Spleen (tissue), 7 donors: ENCODE results near the genes SCAF4, HUNK and SYNJ1.

GRCh38 chr21:31730433-31730677 is 1.6 kb downstream of the SCAF4 start:
- PRO-cap, 4 experiments, result no peak in any of the 4 experiments
- RAMPAGE, long total RNA, 4 experiments, result no peak in any of the 4 experiments

DNA sequence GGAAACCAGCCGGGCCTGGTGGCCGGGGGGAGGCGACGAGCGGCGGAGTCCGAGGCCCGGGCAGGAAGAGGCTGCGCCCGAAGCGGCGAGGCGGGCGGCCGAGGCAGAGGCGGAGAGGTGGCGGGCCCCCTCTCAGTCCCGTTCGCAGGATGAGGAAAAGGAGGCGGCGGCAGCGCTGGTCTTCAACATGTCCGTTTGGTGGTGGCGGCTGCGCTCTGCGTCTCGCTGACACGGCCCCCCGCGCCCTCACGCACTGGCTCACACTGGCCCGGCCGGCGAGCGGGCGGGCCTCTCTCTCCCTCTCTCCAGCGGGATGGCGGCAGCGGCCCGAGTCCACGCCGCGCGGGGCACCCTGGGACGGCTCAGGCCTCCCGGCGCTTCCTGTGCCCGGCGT is at the start of gene SCAF4:
Gene SCAF4, minus strand, starts transcription at position 354 of the 394 bp plus-strand sequence.
- PRO-cap, 4 experiments, result peak in 4 of 4 experiments; most common minus-strand start position 305 of the sequence (in 3)
- RAMPAGE, long total RNA, 4 experiments, result start-site peak on the minus strand in 1 of 4 experiments, centred at position 314 of the sequence, 100 reads per replicate

DNA sequence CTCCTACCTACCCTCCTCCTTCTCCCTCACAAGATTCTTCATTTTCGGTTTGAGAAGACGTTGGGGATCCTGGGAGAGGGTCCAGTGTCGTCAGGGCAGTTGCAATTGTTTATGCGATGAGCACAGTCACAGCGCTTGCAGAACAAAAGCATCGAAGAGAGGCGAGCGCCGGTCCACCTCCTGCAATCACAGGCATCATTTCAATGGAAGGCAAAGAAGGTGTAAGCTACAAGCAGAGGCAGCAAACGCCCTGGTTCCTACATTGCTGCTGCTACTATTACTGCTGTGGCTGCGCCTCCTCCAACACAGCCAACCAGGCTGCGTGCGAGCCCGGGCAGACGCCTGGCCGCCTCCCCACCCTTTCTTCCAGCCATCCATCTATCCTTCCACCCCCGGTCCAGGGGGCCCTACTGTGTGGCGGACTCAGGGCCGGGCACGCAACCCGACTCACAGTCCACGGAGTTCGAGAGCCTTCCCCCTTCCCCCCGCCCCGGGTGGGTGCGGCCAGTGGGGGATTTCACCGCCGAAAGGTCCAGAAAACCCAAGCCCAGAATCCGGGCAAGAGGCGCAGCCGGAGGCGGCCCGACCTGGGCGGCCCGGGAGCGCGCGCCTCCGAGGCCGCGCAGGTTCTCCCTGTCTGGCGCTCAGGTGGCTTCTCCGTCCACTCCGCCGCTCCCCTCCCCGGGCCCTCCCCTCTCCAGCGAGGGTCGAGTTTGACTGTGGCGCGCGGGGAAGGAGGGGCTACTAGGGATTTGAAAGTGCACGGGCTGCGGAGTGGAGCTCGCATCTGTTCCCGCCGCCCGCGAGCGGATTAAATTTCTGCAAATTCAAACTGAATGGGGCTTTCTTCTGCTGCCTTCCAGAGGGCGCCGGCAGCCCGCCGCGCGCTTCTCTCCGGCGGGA is at the start of gene HUNK:
Gene HUNK, plus strand, starts transcription at position 744 of the 903 bp plus-strand sequence.
- PRO-cap, 4 experiments, result no peak in any of the 4 experiments
- RAMPAGE, long total RNA, 4 experiments, result no peak in any of the 4 experiments

DNA sequence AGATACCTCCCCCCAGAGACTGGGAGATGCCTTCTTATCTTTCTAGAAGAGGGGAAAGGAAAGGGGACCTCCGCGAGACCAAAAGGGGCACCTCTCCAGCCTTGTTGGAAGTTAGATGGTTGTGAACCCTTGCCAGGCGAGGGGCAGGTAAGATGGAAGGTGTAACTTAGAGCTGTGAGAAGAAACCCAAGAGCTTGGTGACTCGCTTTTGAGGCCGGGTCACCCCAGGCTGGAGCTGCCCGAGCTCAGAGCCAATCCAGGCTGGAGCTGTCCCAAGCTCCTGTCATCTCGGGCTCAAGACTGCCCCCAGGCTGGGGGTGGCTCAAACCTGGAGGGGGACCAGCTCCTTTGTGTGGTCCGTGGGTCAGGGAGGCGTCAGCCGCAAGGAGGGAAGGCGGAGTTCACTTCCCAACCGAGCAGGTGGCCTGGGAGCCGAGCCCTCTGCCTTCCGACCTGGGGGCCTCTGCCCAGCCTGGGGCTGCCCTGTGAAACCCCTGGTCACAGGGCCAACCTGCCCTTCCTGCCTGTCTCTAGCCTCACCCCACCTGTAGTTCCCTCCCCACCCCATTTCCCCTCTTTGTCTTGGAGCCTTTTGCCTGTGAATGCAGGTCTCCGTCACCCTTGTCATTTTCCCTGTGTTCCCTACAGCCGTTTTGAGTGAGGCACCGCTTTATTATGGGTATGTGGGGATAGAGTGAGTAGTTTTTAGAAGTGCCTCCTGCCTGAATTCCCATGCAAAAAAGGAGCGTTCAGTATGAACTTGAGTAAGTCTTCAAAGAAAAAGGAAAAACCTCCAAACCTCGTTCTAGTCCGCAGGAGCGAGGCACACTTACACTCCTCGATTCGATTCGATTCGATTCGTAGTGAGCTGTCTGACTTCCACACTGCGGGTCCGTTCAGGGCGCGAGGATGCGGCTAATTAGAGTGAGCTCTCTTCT is 2.2 kb downstream of the HUNK start:
- PRO-cap, 4 experiments, result no peak in any of the 4 experiments
- RAMPAGE, long total RNA, 4 experiments, result no peak in any of the 4 experiments

GRCh38 chr21:31927987-31928456 is 55.2 kb downstream of the HUNK start:
- PRO-cap, 4 experiments, result no peak in any of the 4 experiments
- RAMPAGE, long total RNA, 4 experiments, result no peak in any of the 4 experiments

- PRO-cap, 4 experiments, result no peak in any of the 4 experiments
- RAMPAGE, long total RNA, 4 experiments, result no peak in any of the 4 experiments
Observed at GRCh38 chr21:31999340-31999750, 126.5 kb downstream of the HUNK start.

- PRO-cap, 4 experiments, result no peak in any of the 4 experiments
- RAMPAGE, long total RNA, 4 experiments, result no peak in any of the 4 experiments
Observed at GRCh38 chr21:32315550-32315859, 16.9 kb downstream of the MRAP start.

GRCh38 chr21:32336615-32337433 is 38.2 kb downstream of the MRAP start:
- PRO-cap, 4 experiments, result no peak in any of the 4 experiments
- RAMPAGE, long total RNA, 4 experiments, result no peak in any of the 4 experiments

GRCh38 chr21:32381050-32381451 is 11.8 kb downstream of the URB1 start:
- PRO-cap, 4 experiments, result no peak in any of the 4 experiments
- RAMPAGE, long total RNA, 4 experiments, result no peak in any of the 4 experiments

GRCh38 chr21:32389263-32389776 is 3.5 kb downstream of the URB1 start:
- PRO-cap, 4 experiments, result no peak in any of the 4 experiments
- RAMPAGE, long total RNA, 4 experiments, result no peak in any of the 4 experiments

GRCh38 chr21:32393494-32394130 is 800 bp upstream of the URB1 start:
- PRO-cap, 4 experiments, result peak in 4 of 4 experiments; most common plus-strand start chr21:32393728 (in 1); most common minus-strand start chr21:32393669 (in 4)
- RAMPAGE, long total RNA, 4 experiments, result no peak in any of the 4 experiments

GRCh38 chr21:32505415-32505748 is 79.9 kb downstream of the TCP10L start:
- PRO-cap, 4 experiments, result no peak in any of the 4 experiments
- RAMPAGE, long total RNA, 4 experiments, result no peak in any of the 4 experiments

DNA sequence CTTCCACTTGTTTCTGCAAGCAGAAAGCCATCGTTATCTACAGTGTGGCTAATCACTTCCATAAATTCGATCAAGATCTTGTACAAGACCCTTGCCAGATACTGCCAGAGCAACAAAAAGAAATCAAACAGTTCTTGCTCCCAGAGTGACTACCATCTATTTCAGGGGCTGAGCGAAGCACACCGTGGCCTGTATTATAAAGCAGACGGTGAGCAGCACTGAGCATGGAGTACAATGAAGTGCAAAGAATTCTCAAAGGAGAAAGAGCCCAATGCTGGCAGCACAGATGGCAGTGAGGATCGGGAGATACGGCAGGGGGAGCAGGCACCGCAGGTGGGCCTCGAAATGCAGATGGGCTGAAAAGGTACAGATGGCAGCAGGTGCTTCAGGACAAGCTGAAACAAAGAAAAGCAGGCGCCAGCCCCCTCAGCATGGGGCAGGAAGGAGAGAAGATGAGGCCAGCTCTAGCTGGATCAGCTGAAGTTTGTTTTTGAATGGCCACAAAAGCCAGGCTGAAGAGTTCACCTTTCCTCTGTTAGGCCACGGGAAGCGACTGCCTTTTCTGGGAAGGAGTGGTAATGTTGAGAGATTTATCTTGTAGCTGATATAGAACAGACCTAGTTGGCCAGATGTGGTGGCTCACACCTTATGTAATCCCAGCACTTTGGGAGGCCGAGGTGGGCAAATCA is 7.8 kb downstream of the CFAP298 start:
- PRO-cap, 4 experiments, result no peak in any of the 4 experiments
- RAMPAGE, long total RNA, 4 experiments, result no peak in any of the 4 experiments

- PRO-cap, 4 experiments, result no peak in any of the 4 experiments
- RAMPAGE, long total RNA, 4 experiments, result no peak in any of the 4 experiments
Observed at GRCh38 chr21:32611391-32612092, 635 bp downstream of the CFAP298 start.

GRCh38 chr21:32727590-32728642 is at the start of gene SYNJ1:
Gene SYNJ1 (minus strand): TSS chr21:32728013.
- PRO-cap, 4 experiments, result peak in 4 of 4 experiments; most common plus-strand start chr21:32728115 (in 3); most common minus-strand start chr21:32727939 (in 4)
- RAMPAGE, long total RNA, 4 experiments, result start-site peak on the plus strand in 4 of 4 experiments, at chr21:32728097-32728170 at its widest, 14 to 33 reads per replicate; start-site peak on the minus strand in 3 of 4 experiments, at chr21:32727887-32727970 at its widest, 66 to 79 reads per replicate

- PRO-cap, 4 experiments, result no peak in any of the 4 experiments
- RAMPAGE, long total RNA, 4 experiments, result no peak in any of the 4 experiments
Observed at GRCh38 chr21:32917827-32918179, 104.3 kb upstream of the C21orf62 start.

DNA sequence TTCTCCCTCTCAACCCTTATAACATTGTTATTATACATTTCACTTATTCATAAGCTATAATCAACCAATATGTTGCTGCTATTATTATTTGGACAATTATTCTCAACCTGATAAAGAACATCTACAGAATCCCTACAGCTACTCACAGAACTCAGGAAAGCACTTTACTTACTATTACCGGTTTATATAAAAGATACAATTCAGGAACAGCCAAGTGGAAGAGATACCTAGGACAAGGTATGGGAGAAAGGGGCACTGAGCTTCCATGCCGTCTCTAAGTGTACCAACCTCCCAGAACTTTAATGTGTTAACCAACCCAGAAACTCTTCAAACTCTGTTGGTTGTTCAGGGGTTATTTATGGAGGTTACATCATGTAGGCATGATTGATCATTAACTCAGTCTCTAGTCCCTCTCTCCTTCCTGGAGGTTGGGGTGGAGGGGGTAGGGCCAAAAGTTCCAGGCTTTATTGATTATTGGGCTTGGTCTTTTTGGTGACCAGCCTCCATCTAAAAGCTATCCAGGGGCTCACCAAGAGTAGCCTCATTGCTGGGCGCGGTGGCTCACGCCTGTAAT is 3.6 kb upstream of the IFNAR2 start:
- PRO-cap, 4 experiments, result no peak in any of the 4 experiments
- RAMPAGE, long total RNA, 4 experiments, result no peak in any of the 4 experiments

DNA sequence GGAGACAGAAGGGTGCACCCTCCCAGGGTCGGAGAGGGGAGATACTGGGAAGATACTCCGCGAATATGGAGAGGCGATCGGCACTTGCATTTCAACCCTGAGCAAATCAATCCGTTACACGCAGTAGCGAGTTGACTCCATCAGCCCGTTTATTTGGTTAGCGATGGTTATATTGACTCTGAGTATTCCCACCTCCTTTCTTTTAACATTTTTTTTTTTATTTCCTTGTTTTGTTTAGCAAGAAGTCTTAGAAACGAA is 989 bp downstream of the IFNAR2 start:
- PRO-cap, 4 experiments, result peak in 1 of 4 experiments; most common plus-strand start position 36 of the sequence (in 1); most common minus-strand start position 33 of the sequence (in 1)
- RAMPAGE, long total RNA, 4 experiments, result no peak in any of the 4 experiments

GRCh38 chr21:33231056-33231292 is 1.2 kb downstream of the IFNAR2 start:
- PRO-cap, 4 experiments, result peak in 4 of 4 experiments; most common plus-strand start chr21:33231083 (in 3); most common minus-strand start chr21:33231092 (in 4)
- RAMPAGE, long total RNA, 4 experiments, result no peak in any of the 4 experiments

DNA sequence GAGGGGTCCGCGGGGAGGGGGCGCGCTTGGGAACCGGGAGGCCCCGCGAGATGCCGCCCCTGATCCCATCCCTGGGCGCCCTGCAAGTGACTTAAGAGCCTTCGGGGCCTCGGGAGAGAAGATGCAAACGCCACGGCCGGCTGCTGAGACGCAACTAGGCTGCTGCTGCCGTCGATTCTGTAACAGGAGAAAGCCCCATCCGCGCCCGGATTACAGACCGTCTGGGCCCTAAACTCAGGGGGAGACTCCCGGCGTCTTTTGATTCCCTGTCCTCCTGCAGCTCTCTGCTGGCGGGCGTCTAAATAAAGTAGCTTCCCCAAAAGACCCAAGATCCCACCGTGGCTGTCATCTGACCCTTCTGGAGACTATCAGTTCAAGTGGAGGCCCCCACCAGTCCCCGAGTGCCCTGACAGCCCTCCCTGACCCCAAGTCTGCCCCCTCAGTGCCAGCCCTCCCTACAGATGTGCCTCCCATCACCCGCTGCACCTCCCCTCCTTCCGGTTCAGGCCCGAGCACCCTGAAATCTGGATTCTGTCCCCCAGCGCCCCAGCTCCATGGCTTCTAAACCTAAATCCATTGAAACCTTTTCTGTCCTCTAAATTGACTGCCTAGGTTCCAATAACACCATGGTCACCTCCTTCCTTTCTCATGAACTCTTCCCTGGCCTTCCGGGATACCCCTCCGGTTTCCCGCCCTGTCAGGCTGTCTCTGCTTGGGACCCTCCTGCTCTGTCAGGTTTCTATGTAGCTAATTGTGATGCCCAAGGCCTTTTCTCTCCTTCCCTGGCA is 544 bp downstream of the IL10RB start:
- PRO-cap, 4 experiments, result peak in 4 of 4 experiments; most common plus-strand start position 518 of the sequence (in 2); most common minus-strand start position 300 of the sequence (in 3)
- RAMPAGE, long total RNA, 4 experiments, result no peak in any of the 4 experiments